ENCODE measurements around the genes ADD1 and ADRA2C.

- PRO-cap, result no peak
These were observed 20.8 kb upstream of the FAM193A start for GRCh38 chr4:2515323-2516316.

GRCh38 chr4:2778529-2779036, 14.3 kb upstream of the SH3BP2 start:
- PRO-cap, result no peak

DNA sequence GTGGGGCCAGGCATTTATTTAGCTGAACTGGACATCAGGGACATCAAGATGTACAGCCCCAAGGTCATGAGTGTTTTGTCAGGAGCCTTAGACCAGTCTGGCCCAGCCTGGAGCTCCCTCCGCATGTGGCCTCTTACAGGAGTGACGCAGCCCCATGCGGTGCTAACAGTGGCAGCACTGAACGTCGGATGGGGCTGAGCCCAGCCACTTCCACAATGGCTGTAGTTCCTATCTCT, 2.1 kb upstream of the SH3BP2 start:
- PRO-cap, result no peak

GRCh38 chr4:2800103-2800764, 7.3 kb downstream of the SH3BP2 start:
- PRO-cap, result no peak

DNA sequence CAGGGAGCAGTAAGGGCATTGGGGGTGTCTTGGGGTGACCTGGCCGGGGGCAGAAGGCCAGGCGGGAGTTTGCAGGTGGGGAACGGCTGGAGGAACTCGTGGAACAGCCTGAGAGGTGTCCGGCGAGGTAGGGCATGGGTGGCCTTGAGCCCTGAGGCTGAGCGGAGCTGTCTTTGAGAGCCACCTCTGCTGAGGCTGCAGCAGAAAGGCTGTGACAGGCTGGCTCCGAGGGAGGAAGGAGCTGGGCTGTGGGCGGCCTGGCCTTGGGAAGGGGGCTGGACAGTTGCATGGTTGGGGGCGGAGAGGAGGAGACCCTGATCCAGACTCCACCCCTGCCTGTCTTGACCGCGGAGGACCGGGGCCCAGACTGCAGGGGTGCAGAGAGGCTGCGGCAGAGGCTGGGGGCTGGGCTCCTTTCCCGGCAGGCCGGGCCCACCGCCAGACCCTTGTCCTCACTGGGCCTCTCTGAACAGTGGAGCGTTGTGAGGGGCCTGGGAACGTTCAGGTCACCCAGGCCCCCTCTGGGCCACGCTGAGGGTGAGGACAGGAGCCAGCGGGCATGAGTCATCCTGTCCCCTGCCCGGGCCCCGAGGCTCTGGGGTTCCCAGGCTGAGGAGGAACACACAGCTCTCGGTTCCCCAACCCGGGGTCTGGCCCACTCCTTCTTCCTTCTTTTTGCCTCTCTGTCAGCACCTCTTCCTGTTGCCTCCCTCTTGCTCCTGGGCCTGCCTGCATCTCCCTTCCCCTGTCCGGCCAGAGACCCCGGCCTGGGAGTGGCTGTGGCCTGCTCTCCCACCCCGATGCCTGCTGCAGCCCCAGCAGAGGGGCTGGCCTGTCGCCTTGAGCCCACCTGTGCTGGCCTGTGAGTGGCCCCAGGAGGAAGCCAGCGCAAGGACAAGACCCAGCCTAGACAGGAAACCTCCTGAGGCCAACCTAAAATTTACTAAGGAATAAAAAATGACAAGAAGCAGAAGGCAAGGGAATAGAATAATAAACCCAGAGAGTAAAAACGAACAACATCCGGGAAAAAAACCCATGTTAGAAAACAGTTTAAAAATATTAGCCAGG, 8.2 kb downstream of the SH3BP2 start:
- PRO-cap, result no peak

DNA sequence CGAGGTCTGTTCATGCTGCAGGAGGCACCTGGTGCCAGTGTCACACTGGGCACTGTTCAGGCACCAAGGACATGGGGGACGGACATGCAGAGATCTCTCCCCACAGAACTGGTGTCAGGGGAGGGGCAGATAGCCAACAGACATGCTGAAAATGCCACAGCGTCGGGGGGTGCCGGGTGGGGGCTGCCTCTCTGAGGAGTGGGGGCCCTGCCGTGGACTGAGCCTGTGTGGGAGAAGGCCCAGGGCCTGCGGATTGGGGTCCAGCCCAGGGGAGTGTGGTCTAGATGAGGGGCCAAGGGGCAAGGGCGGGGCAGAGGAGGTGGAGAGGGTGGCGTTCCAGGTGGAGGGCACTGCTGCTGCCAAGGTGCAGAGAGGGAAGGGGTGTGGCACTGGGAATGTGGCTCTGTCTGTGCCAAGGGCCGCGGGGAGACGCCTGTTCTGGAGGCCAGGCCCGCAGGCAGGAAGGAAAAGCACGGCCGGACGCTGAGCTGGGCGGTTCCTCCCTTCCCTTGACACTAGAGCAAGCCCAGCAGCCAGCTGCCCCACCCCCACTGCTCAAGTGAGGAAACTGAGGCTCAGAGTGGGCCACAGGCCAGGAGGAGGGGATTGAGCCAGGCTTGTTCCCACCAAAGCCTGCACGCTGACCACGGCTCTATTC, 12.8 kb downstream of the SH3BP2 start:
- PRO-cap, result no peak

DNA sequence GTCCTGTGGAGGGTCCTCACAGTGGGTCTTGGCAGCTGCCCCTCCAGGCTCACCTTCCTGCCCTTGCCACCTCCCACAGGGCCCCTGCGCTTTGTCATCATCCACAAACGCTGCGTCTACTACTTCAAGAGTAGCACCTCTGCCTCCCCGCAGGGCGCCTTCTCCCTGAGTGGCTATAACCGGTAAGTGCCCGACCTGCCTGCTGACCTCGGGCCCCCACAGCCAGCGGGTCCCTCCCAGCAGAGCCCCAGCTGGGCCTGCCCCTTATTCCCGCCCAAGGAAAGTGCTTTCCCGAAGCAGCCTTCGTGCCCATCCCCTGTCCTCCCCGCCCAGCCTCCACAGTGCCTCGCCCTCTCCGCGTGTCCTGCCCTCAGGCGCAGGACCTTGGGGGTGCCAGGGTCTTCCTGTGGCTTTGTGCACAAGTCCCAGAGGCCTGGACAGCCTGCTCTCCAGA, 20.8 kb upstream of the ADD1 start:
- PRO-cap, result no peak

- PRO-cap, result no peak
These were observed 7.4 kb upstream of the ADD1 start for GRCh38 chr4:2836006-2836826.

DNA sequence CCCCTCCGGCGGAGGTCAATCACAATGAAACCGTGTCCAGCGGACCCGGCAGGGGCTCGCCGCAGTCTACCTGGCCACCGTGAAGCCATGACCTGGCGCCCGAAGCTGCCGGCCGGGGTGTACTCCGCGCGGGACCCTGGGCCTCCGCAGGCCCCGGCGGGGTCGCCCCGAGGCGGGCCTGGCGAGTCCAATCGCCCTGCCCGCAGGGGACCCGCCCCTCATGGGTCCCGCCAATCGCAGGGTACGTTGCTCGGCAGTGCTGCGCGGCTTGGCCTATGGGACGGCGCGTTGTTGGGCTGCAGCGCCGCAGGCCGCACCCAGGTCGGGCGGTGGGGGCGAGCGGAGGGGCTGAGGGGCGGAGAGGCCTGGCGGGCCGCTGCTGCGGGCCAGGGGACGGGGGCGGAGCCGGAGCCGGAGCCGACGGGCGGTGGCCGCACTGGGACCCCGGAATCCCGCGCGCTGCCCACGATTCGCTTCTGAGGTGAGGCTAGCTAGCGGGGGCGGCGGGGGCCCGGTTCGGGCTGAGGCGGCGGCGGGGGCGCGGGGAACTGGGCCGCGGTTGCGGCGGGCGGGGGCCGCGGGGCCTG, at the start of gene ADD1:
Gene ADD1, plus strand, starts transcription at position 301 of the 587 bp plus-strand sequence.
- PRO-cap, result bidirectional peak, plus-strand start at position 358 of the sequence, minus-strand start at position 180 of the sequence

DNA sequence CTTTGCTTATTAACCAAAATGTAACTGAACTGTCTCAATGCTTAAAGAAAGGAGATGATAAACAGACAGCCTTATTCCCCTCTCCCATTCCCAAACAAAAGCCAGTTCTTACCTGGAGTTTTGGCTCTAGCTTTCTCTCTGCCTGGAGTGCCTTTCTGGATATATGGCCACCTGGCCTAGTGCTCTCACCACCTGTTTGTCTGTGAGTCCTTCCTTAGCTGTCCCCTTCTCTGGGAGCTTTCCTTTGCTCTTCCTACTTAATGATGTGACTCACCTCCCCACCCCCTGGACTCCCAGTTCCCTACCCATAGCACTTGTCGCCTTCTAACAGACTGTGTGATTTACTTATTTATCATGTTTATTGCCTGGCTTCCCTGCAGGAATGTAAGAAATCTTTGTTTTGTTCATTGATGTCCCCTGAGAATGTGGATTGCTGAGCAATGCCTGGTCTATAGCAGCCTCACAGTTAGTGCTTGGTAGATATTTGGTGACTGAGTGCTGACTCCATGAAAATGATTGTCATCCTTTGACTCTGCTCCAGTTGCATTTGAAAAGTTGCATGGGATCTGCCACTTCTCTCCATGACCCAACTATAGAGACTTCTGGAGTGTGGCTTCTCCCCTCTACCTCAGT, 18.9 kb downstream of the ADD1 start:
- PRO-cap, result no peak

DNA sequence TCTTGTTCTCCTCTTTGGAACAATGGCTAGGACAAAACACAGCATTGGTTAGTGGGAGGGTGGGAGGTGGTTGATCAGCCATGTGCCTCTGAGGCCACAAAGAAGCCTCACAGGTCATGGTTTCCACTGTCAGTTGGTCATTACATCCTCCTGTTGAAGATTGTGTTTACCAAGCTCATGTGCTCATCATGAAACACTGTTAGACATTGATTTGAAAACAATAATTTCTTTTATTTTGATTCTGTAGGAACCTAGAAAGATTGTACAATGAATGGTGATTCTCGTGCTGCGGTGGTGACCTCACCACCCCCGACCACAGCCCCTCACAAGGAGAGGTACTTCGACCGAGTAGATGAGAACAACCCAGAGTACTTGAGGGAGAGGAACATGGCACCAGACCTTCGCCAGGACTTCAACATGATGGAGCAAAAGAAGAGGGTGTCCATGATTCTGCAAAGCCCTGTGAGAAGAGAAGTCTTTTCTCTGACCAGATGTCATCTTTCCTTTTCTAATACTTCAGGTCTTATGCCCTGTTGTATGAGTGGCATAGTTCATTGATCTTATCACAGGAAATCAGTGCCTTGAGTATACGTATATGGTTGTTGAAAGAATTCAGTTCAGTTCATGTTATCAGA, 32.1 kb downstream of the ADD1 start:
- PRO-cap, result no peak

- PRO-cap, result no peak
These were observed 30.0 kb downstream of the MFSD10 start for GRCh38 chr4:2904495-2905070.

GRCh38 chr4:2939321-2940249, 5.0 kb upstream of the MFSD10 start:
- PRO-cap, result no peak

DNA sequence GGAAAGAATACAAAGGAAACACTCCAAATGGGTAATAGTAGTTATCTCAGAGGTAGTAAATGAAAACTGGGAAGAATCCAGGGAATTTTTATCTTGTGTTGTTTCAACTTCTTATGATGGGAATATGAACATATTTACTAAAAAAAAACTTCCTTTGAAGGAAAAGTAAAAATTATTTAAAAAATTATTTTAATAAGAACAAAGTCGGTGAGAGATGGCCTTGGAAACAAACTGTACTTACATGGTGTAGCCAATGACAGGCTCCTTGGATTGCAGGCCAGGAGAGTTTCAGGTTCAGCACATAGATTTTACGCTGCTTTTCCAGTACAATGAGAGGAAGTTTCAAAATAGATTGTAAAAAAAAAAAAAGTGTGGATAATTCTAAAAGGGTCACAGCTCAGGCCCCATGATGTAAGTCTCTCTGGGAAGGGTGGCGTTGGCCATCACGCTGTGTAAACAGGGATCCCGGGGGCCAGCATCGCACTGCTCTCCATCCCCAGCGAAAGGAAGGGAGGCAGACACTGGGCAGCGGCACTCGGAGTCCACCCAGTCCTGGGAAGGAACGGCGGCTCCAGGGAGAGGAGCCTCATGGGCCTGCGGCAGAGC, 38.5 kb downstream of the RGS12 start:
- PRO-cap, result no peak

- PRO-cap, result no peak
These were observed 42.0 kb upstream of the HGFAC start for GRCh38 chr4:3399682-3400247.

- PRO-cap, result no peak
These were observed 3.3 kb downstream of the DOK7 start for GRCh38 chr4:3466310-3466924.

DNA sequence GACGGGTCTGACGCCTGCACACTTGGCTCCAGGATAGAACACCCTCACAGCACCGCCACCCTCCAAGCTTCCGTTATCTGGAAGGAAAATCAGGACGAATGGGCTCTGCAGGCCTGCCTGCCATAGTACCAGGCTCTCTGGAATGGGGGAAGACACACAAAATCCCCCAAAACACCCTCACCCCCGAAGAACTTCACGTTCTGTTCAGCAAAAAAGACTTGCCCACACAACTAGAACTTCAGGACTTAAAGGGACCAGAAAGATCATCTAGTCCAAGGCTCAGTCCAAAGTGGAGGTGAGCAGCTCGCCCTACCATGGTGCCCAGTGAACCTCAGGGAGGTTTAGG, 2.0 kb downstream of the LRPAP1 start:
- PRO-cap, result no peak

- PRO-cap, result no peak
These were observed 44.2 kb upstream of the LRPAP1 start for GRCh38 chr4:3576351-3576959.

- PRO-cap, result no peak
These were observed 98.5 kb upstream of the LRPAP1 start for GRCh38 chr4:3630732-3631121.

DNA sequence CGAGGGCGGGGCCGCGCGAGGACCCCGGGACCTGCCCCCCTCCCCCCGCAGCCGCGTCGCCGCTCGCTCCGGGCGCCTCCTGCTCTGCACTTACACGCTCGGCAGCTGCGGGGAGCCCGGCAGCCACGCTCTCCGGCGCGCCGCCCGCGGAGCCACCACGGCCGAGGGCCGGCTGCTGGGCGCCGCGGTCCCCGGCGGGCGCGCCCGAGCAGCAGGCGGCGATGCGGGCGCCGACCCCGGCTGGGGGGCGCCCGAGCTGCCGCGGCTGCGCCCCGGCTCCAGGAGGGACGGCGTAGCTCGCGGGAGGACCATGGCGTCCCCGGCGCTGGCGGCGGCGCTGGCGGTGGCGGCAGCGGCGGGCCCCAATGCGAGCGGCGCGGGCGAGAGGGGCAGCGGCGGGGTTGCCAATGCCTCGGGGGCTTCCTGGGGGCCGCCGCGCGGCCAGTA, at the start of gene ADRA2C:
Gene ADRA2C, plus strand, starts transcription at position 89 of the 447 bp plus-strand sequence.
- PRO-cap, result bidirectional peak, plus-strand start at position 158 of the sequence, minus-strand start outside the sequence

All from neuron (in vitro differentiated cells).